Metastatic Liver Carcinoma in the Adrenal Gland (tissue), 2 donors: ENCODE measurements around a stretch of chr20.

GRCh38 chr20:46108225-46108905 is 9.7 kb upstream of the CD40 start:
- PRO-cap, 2 experiments: no peak in any of the 2 experiments

GRCh38 chr20:46200690-46201377 is 82.7 kb downstream of the CD40 start:
- PRO-cap, 2 experiments: no peak in any of the 2 experiments

GRCh38 chr20:46206828-46207258 is 88.7 kb downstream of the CD40 start:
- PRO-cap, 2 experiments: no peak in any of the 2 experiments

GRCh38 chr20:46214249-46214775 is 94.0 kb downstream of the CDH22 start:
- PRO-cap, 2 experiments: no peak in any of the 2 experiments

GRCh38 chr20:46220412-46221154 is 87.7 kb downstream of the CDH22 start:
- PRO-cap, 2 experiments: no peak in any of the 2 experiments

- PRO-cap, 2 experiments: no peak in any of the 2 experiments
Measured at GRCh38 chr20:46345476-46346272, 18.6 kb downstream of the SLC35C2 start.

DNA sequence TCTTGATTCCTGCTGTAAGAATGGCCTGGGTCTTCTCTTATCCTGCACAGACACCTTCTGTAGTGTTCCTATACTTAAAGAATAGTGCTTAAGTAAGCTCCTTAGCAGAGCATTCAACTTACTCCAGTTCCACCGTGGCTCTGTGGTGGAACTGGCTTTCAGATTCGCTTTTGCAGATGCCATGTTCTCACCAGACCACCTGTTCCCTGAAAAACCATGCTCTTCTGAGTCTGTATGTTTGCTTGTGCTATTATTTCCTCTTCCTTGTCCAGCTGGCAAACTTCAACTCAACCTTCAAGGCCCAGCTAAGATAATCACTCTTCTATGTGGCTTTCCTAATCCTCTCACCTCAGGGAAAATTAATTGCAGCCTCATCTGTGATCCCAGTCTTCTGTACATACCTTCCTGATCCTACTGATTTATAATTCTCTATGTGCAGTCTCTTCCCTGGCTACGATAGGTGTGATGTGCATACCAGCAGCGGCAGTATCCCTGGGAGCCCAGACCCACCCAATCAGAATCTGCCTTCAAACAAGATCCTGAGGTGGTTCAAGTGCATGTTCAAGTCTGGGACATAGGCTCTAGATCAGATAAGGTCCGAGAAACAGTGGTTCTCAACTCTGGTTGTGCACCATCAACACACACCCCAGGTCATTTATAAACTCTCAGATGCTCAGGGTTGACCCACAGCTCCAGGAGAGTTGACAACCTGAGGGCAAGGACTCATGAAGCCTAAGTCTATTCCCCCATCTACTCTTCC is 4.7 kb downstream of the ELMO2 start:
- PRO-cap, 2 experiments: no peak in any of the 2 experiments

DNA sequence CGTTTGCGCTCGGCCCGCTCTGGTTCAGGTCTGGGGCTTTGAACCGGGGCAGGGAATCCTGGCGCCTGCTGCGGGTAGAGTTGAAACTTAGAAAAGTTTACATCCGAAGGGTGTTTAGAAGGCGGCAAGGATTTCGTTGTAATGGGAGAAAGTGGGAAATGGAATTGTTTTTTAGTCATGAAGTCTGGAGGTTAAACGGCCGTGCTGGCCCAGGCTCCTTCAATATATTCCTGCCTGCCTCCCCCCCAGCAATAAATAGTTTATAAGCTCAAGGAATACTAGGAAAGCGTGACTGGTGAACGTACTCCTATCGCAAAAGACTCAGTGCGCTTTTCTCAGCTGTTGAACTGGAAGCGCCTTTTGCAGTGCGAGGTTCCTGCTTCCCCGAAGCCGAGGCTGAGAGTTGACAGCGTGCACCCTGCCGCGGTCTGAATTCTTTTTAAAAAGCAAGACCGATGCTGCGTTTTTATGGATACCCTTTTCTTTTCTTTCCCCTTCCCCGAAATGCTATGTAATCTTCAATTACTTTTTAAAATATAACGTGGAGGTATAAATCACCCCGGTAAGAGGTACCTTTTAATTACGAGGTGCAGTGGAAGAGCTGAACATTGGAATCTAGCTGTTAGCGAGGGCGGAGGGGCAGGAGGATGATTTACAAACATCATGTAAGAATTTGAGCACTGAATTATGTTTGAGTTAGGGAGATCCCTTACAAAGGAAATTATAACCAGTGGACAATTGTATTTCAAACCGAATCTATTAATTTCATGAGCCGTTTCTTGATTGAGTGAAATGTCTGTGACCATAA is 1.1 kb downstream of the EYA2 start:
- PRO-cap, 2 experiments: no peak in any of the 2 experiments

DNA sequence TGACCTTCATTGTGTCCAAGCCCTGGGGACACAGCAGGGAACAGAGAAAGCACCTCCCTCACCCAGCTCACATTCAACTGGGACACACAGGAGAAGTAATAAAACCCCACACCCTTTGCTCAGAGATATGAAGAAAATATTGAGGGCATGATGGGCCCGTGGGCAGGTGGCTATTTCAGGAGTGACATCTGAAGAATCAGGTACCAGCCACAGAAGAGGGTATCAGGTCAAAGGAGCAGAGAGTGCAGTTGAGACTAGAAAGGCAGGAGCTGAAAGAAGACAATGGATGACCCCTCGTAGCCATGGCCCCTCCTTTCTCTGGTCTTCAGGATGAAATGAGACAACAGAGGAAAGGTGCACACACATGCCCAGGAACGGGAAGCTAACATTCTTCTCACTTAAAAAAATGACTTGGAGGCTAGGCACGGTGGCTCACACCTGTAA is 149.3 kb downstream of the ZMYND8 start:
- PRO-cap, 2 experiments: no peak in any of the 2 experiments

DNA sequence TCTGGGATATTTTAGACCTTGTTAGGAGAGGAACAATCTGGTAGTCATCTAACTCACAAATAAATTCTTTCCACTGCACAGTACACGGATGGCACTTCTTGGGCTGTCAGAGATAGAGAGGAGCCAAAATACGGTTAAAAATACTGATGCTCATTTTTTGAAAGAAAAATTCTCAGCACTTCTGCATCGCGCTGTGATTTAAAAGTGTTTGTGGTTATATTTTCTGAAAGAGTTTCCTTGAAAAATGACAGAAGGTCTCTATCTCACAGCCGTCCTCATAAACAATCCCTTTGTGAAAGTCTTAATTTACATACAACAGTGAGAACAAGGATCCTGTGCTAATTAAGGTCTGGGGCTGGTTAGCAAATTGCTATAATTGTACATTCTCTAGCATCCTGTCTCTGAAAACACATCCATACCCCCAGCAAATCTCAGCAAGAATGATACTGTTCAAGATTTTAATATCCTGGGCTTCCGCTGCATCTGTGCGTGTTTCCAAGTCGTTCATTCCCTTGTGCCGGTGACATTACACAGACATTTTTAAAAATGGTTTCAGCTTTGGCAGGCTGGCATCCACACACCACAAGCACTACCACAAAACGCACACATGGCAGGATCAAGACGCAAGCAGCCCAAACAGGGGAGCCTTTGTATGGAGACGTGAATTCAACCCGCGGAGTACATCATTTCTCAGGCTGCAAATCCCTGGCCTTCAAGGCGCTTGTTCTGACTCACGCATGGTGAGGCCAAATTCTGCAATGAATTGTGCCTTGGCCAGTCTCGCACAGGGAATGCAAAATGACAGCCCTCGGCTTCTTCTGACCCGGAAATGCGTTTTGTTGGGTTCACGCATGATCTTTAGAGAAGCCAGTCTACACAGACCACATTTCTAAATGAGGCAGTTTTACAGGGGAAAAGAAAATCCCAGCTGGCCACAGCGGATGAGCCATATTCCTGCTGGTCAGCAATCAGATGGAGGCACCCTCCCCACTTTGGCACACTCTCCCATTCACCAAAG is 20.3 kb downstream of the ZMYND8 start:
- PRO-cap, 2 experiments: no peak in any of the 2 experiments

DNA sequence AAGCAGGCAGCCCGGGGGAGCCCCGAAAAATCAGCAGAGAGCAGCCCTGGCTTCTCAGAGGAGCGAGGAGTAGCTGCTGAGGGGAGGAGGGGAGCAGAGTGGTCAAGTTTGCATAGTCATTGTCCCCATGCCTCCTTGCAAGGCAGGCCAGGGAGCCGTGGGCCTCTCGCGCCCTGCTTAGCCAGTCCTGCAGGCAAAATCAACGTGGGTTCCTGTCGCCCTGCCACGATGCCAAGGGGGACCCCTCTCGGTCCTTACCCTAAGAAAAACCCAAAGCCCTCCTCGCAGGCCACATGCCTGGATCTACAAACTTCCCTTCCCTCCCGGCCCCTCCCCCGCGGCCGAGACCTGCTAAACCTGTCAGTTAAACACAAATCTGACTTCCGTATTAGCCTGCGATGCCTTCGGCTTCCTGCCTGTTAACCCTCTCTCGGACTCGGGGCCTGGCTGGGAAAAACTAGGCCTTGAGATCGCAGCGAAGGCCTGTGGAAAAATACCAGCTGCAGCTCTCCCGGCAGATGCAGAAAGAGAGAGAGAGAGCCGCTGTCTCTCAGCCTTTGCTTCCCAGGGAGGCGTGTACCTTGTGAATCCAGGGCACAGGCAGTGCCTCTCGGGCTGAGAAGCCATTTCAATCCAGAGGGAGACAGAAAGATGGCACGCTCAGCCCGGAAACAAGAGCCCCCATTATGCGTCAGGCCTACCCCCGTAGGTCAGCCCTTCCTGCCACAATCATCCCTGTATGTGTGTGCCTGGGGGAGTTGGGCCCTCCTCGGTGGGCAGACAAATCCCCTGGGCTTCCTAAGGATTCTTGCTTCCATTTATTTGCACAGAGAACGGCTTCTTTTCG is 997 bp upstream of the ZMYND8 start:
- PRO-cap, 2 experiments: peak in 2 of 2 experiments; most common plus-strand start position 379 of the sequence (in 2); most common minus-strand start position 524 of the sequence (in 2)

GRCh38 chr20:47740652-47741384 is 44.5 kb downstream of the SULF2 start:
- PRO-cap, 2 experiments: no peak in any of the 2 experiments

DNA sequence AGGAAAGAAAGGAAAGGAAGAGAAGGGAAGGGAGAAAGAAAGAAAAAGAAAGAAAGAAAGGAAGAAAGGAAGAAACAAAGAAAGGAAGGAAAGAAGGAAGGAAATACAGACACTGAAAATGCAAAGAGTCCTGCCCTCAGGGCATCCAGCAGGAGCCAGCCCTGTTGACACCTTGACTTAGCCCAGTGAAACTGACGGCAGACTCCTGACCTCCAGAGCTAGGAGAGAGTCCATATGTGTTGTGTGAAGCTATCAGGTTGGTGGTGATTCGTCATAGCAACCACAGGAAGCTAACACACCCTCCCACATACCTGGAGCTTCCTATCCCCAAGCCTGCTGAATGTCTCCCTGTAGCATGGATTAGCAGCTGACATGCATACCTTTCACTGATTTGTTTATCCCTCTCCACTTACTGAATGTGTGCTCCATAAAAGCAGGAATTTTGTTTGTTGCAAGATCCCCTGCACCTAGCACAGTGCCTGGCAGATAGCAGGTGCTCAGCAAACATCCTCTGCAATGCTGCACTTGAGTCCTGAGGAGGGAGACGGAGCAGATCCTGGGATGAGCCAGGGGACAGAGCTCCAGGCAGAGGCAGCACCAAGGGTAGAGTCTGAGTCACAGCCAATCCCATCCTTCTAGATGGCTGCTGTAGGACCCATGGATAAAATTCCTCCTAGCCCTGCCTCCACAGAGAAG is 59.0 kb upstream of the SULF2 start:
- PRO-cap, 2 experiments: no peak in any of the 2 experiments

GRCh38 chr20:47857065-47858135 is 72.1 kb upstream of the SULF2 start:
- PRO-cap, 2 experiments: no peak in any of the 2 experiments

DNA sequence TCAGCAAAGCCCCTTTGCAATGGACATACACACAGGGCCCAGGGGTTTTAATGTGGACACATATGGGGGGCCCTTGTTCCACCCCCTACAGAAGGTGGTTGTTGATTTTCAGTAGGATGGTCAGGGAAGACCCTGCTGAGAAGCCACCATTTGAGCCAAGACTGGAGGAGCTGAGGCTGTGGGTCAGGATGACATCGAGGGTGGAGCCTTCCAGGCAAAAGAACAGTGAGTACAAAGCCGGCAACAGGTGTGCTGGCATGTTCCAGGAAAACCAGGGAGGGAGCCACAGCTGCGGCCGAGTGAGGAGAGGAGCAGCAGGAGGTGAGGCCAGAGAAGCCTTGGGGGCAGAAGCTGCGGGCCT is 126.8 kb upstream of the SULF2 start:
- PRO-cap, 2 experiments: no peak in any of the 2 experiments

DNA sequence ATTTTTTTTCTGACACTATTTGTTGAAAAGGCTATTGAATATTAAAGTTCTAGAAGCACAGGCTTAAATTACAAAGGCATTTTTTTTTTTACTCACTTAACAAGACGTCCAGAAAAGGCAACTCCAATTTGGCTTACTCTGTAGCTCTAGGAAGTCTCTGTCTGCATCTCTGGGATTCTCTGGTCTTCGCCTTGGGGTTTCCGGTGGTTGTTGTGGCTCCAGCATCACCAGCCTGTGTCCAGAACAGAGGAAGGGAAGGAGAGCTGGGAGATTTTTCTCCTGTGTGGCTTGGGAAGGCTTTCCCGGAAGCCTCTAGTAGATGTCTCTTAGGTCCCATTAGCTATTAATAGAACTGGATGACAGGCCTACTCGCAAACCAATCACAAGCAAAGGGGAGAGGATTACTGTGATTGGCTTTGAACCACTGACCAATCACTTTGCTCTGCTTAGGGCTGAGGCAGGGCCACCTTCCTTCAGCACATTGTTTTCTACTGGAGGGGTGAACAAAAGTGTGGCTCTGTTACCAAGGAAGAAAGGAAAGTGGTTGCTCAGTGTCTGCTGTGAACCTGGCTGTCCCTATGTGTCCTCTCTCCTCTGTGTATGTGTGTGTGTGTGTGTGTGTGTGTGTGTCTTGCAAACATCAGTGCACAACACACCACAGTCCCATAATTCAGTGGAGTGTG is 203.4 kb upstream of the SULF2 start:
- PRO-cap, 2 experiments: no peak in any of the 2 experiments

- PRO-cap, 2 experiments: no peak in any of the 2 experiments
Measured at GRCh38 chr20:48630629-48631183, 197.1 kb downstream of the PREX1 start.

DNA sequence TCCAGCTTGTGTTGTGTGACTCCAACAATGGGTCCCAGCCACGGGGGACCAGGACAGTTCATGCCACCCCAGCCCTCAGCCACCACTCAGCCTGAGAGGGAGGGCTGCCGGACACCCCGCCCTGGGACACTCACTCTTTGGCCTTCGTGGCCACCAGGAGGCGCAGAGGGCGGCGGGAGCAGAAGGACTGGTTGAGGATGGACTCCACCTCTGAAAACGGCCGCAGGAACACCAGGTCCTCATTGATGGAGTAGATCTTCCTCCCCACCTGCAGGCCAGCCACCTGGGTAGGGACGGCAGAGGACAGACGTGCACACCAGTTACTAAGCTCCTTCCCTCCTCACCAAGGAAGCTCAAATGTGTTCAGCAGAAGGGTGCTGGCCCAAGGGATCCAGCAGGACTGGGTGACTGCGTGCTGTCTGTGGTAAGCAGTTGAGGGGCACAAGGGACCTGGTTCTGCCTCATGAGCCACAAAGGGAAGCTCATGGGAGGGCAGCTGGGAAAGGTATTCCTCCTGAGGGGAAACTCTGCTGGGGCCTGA is 170.8 kb downstream of the PREX1 start:
- PRO-cap, 2 experiments: no peak in any of the 2 experiments

GRCh38 chr20:48688642-48689318 is 139.0 kb downstream of the PREX1 start:
- PRO-cap, 2 experiments: no peak in any of the 2 experiments

DNA sequence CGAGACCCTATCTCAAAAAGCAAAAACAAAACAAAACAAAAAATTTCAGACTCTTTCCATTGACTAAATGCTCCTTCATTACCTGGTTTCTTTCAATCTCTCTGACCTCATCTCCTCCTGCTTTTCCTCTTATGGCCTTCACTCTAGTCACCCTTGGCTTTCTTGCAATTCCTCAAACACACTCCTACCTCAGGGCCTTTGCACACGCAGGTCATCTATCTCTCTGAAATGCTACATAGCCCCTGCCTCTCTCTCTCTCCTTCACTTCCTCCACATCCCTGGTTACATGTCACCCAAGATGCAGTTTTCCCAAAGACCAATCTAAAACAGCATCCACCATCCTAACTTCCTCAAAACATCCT is 96.8 kb downstream of the PREX1 start:
- PRO-cap, 2 experiments: no peak in any of the 2 experiments